Thoracic aorta (tissue), 1 donor: ENCODE measurements around a stretch of chr7.

GRCh38 chr7:65920173-65920938, 47.5 kb downstream of the VKORC1L1 start:
- RAMPAGE, long total RNA: no peak

- RAMPAGE, long total RNA: no peak
Observed at GRCh38 chr7:65951986-65952477, 30.0 kb downstream of the GUSB start.

GRCh38 chr7:66152441-66153373, 38.1 kb downstream of the CRCP start:
- RAMPAGE, long total RNA: no peak

- RAMPAGE, long total RNA: no peak
Observed at GRCh38 chr7:66184423-66184909, 20.7 kb upstream of the TPST1 start.

- RAMPAGE, long total RNA: no peak
Observed at GRCh38 chr7:66336325-66336807, 131.2 kb downstream of the TPST1 start.

- RAMPAGE, long total RNA: no peak
Observed at GRCh38 chr7:66427785-66428556, 200.7 kb upstream of the KCTD7 start.

DNA sequence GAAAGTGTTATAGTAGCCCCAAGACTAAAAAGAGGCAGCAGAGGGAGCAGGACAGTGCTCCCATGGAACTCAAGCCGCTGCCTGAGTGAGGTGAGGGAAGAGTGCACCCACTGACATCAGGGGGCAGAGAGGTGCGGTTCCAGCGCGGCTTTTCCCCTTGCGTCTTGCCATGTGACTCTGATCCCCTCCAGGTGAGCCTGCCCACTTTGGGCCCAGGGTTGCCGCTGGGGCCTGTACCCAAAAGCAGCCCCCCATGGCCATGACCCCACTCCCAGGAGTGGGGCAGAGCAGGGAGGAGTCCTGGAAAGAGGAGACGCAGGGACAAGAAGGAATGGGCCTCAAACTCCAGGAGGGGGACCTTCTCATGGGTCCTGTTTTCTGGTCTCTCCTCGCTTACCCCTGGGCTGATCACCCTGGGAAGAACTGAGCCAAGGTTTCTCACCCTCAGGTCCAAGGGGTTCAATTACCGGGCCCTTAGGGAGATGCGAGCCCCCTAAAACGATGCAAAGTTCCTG, 136.2 kb upstream of the KCTD7 start:
- RAMPAGE, long total RNA: no peak

DNA sequence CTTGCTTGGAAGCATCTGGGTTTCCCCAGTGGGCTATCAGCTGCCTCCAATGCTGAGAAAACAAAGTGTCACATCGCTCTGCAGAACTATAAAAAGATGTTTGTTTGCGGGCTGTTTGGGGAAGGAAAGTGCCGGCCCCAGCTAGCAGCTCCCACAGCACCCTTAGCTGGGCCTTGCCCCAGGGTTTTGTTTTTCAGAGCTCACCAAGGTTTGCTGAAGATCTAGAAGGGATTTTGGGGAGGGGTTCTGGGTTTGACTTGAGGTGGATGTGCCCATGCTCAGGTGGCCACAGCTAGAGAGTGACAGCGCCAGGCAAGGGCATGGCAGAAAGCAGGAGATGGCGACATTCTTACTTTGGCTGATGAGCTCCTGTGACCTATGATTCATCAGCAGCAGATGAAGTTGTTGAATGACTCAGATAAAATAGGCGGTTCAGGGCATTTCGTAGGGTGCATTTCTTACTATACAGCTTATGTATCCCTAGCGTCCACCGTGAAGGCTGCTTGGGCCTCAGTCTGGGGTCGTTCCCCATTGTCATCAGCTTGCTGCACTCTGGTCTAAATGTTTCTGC, 7.1 kb downstream of the KCTD7 start:
- RAMPAGE, long total RNA: no peak

- RAMPAGE, long total RNA: no peak
Observed at GRCh38 chr7:66761488-66762214, 21.1 kb downstream of the RABGEF1 start.

DNA sequence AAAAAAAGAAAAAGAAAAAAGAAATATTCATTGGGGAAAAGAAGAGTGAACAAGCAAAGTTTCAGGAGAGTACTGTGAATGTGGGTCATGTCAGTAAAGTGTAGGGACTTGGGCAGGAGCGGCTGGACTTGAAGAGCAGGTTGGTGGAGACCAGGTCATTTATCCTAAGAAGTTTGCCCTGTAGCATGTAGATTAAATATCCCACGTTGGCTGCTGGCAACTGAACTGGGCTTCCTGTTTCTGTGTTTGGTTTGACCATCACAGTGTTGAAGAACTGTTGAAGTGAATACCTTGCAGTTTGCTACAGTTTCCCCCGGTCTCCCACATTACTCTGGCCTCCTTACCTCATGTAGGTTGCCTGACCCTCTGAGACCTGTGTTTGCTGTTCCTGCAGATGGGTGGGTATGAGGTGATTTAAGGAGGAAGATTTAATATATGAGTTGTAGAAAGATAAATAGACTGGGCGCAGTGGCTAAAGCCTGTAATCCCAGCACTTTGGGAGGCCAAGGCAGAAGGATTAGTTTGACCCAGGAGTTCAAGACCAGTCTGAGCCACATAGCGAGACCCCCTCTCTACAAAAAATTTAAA, 32.7 kb upstream of the TMEM248 start:
- RAMPAGE, long total RNA: no peak

GRCh38 chr7:66921916-66922591, 1.0 kb downstream of the TMEM248 start:
- RAMPAGE, long total RNA: no peak

DNA sequence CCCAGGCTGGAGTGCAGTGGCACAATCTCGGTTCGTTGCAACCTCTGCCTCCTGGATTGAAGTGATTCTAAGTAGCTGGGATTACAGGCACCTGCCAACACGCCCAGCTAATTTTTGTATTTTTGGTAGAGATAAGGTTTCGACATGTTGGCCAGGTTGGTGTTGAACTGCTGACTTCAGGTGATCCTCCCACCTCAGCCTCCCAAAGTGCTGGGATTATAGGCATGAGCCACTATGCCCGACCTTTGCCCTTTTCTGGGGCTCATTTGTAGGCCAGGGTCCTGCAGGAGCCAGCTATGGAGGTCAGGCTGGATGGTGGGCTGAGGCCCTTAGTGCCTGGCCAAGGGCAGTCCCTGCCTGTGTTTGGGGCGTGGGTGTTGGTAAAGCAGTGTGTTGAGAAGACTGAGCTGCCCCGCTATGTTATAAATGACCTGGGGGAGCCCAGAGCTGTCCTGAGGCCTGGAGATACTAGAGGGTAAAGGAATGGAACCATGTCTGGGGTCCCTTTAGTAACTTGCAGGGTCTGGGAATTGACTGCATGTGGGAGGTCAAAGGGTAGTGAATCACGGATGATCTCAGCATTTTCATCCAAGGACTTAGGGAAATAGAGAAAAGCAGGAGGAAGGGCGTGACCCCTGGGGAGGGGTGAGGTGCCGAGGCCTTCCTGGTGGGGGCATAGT, 31.2 kb downstream of the TMEM248 start:
- RAMPAGE, long total RNA: no peak

- RAMPAGE, long total RNA: no peak
Observed at GRCh38 chr7:66994370-66995018, 892 bp downstream of the SBDS start.

- RAMPAGE, long total RNA: no peak
Observed at GRCh38 chr7:67301734-67301933, 24.9 kb downstream of the SPDYE21 start.

- RAMPAGE, long total RNA: no peak
Observed at GRCh38 chr7:68014726-68014925, 737.9 kb downstream of the SPDYE21 start.

- RAMPAGE, long total RNA: no peak
Observed at GRCh38 chr7:69412475-69413183, 185.6 kb upstream of the AUTS2 start.

DNA sequence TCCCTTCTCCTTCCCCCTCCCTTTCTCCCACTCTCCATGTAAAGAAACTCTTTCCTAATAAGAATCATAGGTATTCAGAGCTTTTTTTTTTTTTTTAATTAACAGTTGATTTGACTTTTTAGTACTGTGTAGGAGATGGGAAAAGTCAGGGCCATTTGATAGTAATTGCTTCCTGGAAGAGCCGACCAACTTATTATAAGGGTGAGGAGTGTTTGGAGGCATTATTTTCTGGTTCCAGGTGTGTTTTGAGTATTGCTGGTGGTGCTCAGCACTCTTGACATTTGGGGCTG, 63.8 kb downstream of the AUTS2 start:
- RAMPAGE, long total RNA: no peak

DNA sequence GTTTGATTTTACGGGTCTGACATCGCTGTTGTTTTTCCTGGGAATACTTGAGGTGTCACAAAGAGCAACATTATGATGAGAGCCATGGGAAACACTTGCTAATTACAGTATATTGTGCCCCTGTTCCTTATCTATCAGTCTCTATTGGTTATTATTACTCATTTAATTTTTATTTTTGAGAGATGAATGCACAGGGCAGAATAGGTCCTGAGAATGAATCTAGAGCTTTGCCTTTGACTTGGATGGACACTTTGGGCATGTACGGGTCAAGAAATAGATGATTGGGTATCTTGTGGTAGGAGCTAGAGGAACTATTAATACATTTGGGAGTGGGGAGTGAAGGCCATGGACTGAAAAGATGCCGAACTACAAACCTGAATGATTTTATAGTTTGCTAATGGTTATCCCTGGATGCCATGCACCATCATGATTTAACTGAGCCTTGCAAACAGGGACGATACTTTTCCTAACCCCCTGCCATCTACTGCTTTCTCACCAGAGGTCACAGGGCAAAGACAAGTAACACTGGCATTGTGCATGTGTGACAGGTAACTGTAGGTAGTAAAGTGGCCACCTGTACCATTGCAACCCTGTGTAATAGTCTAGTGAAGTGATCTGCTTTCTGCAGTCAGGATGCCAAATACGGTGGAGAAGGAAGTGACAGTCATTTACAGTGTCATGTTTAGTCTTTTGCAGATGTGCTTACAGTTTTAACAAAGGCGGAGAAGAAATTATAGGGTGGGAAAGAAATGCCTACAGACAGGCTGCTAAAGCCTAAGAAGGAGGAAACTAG, 157.5 kb downstream of the AUTS2 start:
- RAMPAGE, long total RNA: no peak

- RAMPAGE, long total RNA: no peak
Observed at GRCh38 chr7:70471711-70472388, 660.1 kb upstream of the GALNT17 start.

DNA sequence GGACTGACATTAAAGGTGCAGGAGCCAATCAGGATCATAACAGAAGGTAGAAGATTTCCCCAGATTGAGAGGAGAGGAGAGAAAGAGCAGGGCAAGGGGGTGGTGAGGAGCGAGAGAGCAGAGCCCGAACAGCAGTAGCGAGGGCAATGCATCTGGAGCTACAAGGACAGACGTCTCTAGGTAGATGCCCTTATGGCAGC, 625.9 kb upstream of the GALNT17 start:
- RAMPAGE, long total RNA: no peak